AG09319 (cell line): Measurements from ENCODE around the gene CCN5.

DNA sequence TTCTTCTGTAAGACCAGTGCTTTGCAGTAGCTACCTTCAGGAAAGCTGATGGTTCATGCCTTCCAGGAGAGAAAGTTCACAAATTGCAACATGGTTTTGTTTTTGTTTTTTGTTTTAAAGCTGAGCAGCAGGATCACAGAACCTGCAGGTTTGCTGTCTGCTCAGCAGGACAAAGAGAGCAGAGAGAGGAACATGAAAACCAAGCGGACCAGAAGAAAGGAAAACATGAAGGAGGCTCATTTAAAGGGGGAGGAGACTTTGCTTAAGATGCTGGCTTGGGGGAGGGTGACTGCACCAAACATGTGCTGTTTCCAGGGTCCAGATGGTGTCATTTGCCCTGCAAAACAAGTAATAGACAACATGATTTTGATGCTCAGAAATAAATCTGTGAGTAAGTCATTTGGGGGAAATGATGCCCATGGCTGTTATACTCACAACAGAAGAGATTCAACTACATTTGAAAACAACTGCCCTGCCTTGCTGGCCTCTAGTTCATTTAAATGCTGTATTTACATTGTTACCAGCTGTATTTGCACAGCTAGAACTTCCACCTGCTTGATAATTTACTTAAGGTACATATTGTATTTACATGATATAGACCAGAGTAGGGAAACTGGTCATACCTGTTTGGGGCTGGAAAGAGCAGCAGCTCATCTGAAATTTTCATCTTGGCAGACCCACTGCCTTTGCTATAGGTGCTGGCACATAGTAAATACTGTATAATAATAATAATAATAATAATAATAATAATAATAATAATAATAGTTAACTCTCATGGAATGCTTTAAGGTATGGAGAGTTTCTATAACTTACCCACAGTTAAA lies 32.2 kb upstream of the CHD6 start:
- RRBS = no CpG with 5 or more reads among the region's 1 CpG

- RRBS = no CpG with 5 or more reads among the region's 5 CpGs
Measured at GRCh38 chr20:43559373-43559955, 637 bp downstream of the SGK2 start.

DNA sequence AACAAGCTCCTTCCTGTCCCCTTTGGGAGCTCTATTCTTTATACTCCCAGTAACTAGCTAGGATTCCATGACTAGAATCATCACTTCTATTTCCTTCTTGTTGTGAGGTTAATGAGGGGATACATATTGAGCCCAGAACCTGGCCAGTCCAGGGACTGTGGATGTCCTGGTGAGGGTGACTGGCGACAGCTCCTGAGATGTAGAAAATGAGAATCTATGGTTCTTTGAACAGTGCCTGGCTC lies 21.9 kb upstream of the TOX2 start:
- RRBS = no CpG with 5 or more reads among the region's 1 CpG

GRCh38 chr20:43914418-43914647 lies 319 bp upstream of the TOX2 start:
- RRBS = no CpG with 5 or more reads among the region's 21 CpGs

DNA sequence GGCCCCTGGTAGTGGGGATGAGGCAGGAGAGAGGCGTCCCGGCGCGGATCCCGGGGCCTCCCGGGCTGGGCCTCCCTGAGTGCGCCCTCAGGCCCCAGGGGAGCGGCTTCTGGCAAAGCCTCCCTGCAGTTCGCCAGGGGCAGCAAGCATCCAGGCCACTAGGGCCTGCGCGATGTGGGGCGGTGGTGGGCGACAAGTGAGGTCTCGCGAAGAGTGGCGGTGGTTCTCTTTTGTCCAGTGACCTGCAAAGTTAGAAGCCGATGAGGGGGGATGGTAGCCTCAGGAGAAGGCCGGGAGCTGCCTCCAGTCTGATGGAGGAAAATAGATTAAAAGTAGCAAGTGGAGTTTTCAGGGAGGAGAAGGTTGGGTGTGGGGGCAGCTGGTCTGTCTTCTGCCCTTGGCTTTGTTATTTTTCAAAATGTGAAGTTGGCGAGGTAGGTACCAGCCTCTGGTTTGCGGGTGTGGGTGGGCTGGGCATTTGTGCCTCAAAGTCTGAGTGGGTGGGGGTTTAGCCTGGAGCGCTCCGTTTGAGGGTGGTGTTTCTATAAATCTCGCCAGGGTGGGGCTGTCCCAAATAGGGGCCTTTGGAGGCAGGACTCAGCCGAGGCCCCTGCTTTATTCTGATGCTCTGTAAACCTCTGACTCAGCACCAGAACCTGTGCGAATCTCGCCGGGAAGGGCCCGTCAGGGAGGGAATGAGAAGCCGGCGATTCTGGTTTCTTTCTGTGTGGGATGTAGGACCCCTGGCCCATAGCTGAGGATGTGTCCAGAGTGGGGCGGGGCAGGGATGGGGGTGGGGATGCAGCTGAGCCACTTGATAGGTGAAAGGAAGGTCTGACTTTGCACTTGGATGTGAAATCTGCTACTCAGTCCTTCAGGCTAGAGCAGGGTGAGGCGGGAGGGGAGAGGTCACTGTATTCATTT lies 1.9 kb downstream of the TOX2 start:
- RRBS = no CpG with 5 or more reads among the region's 32 CpGs

DNA sequence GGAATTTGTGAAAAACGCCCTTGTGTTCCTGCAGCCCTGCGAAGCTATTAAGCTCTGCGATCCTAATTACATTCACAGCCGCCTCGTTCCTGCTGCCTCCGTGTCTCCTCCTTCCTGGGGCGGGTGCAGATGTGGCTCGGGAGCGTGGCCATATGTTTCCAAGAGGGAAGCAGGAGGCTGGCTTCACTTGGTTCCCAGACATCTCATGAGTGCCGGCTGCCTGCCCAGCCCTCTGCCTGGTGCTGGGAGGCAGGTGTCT lies 124.1 kb downstream of the TOX2 start:
- RRBS = 25% methylated on average over 1 of the region's 10 CpGs

DNA sequence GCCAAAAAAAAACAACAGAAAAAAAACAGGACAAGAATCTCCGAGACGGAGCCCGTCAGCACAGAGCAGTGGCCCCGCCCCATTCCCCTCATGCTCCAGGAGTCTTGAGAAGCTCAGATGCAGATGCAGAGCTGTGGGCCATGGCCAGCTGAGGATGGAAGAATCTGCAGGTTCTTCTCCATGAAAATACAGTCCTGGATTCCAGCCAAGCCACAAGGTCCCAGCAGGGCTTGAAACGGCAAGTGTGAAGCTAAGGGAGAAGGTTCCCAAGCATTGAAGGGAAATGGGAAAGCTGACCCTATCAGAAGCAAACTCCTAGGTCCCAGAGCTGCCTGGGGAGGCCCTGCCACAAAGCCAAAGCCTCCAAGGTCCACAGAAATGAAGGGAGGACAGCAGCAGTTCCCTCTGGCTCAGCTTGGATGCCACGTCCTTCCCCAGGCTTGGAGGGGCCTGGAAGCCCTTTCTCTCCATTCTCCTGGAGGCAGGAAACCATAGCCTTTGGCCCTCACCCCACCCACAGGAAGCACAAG lies 75.1 kb downstream of the JPH2 start:
- RRBS = no CpG with 5 or more reads among the region's 6 CpGs

- RRBS = 41% methylated on average over 2 of the region's 12 CpGs
Measured at GRCh38 chr20:44138847-44139348, 48.1 kb downstream of the JPH2 start.

DNA sequence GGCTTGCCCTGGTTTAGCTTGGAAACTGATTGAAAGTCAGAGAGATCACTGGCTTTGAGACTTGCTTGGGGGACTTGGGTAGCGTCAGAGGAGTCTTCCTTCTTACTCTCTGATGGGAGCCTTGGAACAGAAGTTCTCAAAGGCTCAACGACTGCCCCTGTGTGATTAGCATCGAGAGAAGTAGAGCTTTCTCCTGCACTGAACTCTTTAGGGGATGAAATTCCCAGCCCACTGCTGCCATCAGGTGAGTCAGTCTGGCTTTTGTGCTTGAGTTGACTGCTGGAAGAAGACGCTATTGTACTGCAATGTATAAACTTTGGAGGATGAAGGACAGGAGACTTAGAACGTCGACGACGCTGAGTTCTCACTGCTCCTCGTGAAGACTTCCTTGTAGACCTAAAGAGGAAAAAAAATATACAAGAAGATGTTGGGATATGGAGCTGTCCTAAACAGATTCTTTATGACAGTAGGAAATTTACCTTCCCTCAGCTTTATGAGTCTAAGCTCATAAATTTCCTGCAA lies 10.4 kb upstream of the JPH2 start:
- RRBS = no CpG with 5 or more reads among the region's 9 CpGs

- RRBS = no CpG with 5 or more reads among the region's 5 CpGs
Measured at GRCh38 chr20:44219165-44219748, 8.7 kb upstream of the OSER1 start.

GRCh38 chr20:44395453-44396166 lies 40.1 kb downstream of the HNF4A start:
- RRBS = no CpG with 5 or more reads among the region's 10 CpGs

DNA sequence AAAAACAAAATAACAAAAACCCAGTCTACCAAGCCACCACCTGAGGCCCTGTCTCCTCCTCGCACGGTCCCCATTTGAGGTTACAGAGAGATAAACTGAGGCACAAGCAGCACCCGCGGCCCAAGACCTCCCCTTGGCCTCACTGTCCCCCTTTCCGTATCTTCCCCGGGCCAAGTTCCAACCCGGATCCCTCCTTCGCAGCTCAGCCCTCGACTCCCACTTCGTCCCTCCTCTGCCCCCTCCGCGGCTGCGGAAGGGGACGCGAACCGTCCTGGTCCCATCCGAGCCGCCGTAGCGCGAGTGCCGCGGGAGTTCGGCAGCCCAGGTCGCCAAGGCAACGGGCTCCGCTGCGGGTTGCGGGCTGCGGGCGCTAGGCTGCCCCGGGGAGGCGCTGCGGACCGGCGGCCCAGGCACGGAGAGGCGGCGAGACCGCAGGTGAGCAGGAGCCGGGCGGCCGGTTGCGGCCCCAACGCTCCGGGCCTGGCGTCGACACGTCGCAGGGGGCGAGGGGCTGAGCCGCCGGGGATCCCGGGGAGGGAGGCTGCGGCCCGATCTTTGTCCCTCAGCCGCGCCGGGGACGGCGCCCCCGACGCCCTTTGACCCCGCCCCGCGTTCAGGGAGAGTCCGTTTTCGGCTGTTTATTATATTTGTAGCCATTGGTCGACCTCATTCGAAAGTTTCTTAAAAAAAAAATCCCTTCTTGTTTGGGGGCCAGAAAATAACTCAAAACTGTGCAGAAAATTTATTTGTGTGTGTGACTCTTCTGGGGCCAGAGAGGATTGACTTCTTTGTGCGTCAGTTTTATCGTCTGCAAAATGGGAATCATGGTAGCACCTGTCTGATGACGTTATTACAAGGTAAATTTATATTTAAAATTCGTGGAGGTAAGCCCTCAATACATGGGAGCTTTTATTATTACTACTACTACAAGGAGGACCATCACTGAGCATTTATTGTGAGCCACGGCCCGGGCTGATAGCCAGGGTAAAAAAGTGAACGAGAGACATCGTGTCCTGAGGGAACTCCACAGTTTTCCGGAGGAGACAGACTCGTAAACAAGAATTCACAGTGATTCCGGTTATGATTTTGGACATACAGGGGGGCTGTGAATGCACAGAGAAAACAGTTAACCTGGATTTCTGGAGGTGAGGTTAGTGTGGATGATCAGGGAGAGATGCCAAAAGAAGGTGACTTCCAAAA lies 10.1 kb upstream of the SERINC3 start:
- RRBS = 2% methylated on average over 25 of the region's 81 CpGs

GRCh38 chr20:44552837-44553431 lies 29.4 kb upstream of the PKIG start:
- RRBS = no CpG with 5 or more reads among the region's 5 CpGs

DNA sequence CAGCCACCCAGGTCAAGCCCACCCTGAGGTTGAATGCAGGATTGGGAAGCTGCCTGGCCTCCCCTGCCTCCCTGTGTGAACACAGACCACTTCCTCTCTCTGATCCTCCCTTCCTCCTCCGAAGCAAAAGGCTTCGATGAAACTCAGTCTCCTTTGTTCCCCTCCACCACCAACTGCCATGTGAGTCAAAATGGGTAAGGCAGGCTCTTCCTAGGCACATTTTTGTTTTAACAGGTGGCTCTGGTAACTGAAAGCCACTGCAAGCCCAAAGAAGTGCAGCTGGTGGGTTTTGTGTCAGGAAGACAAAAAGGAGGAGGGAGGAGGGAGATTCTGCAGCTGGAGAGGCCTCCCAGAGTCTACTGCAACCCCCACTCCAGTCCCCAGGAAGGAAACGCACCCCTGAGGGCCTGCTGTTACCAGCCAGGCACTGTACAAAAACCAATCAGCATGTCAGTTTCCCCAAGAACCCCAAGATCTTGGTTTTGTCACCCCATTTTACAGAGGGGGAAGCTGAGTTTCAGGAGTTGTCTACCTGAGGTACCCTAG lies 5.3 kb downstream of the ADA start:
- RRBS = no CpG with 5 or more reads among the region's 3 CpGs

DNA sequence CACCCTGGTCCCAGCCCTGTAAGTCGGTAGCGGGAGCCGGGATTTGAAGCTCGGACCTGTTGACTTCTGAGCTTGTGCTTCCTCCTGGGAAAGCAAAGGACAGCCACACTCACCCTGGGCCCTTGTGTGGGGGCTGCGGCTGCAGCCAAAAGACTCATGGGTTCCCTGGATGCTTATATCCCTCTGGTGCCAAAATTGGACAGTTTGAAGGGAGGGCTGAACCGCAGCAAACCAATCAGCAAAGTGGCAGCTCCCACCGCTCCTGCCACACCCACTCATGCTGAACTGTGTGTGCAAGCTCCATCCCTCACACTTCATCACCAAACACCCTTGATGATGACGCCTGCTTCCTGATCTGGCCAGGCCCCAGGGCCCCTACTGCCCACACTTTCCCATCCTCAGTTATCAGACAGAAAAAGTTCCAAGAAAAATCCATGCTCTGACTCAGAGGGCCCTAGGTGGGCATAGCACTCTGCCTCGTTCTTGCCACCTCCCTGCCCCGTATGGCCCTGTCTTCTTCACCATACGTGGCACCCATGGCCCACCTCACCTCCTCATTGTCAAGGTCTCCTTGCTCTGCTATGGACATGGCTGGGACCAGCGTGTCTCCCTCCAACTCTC lies 3.8 kb upstream of the CCN5 start:
- RRBS = no CpG with 5 or more reads among the region's 12 CpGs

GRCh38 chr20:44714403-44715609 lies at the start of gene CCN5:
TSS of gene CCN5 (plus strand) at chr20:44715369.
- RRBS = no CpG with 5 or more reads among the region's 36 CpGs

DNA sequence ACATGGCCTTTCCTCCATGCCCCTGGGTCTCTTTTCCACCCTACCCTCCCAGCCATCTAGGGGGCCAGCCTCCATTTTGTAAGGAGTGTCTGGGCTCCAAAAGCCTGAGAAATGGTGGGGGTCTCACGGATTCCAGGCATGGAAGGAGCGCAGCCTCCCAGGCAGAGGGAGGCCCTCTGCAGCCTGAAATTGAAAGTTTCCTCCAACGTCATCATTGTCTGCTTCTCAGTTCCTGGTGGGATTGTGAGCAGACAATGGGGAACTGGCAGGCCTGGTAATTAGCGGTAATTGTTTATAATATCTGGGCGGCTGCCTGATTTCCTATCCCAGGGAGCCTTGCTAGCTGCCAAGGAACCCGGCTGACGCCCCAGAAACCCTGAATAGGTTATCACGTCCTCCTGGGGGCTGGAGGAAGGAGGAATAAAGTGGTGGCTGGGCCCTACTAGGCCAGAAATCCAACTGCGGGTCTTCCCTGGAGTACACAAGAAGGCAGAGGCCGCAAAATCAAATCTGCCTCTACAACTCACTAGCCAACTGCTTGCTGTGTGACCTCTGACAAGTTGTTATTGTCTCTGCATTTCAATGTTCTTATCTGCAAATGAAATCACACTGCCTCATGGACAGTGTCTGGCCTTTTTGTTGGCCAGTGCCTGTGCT lies 16.8 kb downstream of the KCNK15 start:
- RRBS = no CpG with 5 or more reads among the region's 10 CpGs

DNA sequence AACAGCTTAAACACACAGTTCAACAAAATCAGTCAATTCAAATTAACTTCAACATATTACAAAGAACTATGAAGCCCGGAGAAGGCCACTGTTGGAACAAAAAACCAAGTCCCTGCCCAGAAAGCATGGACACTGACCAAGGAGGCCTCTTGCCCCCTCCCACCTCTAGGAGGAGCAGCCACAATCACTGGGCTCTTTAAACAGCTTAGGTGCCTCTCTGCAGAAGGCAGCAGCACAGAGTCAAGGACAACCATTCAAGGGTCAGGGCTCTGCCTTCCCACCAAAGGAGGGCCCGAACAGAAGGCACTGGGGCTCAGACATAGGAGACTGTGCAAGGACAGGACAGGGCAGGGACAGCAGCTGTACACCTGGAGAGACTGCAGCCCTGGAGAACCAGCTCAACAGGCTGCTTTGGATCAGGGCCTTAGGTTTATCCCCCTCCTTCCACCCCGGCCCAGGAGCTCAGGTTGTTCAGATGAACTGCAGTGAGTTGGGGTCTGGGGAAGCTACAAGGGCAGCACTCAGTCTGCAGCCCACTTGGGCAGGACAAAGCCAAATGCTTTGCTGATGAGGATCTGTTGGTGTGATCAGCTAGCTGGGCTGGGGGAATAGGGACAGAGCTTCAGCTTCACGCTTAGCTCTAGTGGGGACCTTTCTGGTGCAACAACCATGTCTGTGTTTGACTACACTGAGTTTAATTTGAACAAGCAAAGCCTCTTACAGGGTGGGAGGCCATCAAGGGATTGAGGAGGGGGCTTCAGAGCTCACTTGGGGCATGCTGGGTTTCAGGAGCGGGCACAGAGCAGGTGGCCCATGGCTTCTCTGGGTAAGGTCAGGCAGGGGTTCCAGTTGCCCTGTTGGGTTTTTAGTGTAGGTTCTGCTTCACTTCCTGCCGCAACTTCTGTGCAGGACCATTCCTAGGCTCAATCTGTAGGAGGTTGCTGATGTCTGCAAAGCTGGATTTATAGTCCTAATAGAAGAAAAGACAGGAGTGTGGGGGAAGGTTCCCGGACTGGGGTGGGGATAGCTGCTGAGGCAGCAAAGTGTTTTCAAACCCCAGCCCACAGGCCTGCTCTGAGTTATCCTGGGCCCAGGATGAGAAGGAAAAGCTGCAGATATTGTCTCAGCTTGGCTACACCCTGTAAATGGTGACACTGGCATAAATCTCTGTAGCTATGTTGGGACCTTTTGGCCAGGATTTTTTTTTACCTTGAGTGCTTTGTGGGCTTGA lies 17.5 kb downstream of the TOMM34 start:
- RRBS = no CpG with 5 or more reads among the region's 7 CpGs

DNA sequence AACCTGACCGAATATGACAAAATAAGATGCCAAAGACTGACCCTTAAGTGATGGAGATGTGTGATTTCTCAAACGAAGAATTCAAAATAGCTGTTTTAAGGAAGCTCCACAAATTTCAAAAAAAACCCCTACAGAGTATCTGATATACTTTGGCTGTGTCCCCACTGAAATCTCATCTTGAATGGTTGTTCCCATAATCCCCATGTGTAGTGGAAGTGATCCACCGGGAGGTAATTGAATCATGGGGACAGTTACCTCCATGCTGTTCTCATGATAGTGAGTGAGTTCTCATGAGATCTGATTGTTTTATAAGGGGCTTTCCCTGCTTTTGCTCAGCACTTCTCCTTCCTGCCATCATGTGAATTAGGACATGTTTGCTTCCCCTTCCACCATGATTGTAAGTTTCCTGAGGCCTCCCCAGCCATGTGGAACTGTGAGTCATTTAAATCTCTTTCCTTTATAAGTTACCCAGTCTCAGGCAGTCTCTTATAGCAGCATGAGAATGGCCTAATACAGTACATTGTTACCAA lies 20.1 kb upstream of the PI3 start:
- RRBS = no CpG with 5 or more reads among the region's 3 CpGs

DNA sequence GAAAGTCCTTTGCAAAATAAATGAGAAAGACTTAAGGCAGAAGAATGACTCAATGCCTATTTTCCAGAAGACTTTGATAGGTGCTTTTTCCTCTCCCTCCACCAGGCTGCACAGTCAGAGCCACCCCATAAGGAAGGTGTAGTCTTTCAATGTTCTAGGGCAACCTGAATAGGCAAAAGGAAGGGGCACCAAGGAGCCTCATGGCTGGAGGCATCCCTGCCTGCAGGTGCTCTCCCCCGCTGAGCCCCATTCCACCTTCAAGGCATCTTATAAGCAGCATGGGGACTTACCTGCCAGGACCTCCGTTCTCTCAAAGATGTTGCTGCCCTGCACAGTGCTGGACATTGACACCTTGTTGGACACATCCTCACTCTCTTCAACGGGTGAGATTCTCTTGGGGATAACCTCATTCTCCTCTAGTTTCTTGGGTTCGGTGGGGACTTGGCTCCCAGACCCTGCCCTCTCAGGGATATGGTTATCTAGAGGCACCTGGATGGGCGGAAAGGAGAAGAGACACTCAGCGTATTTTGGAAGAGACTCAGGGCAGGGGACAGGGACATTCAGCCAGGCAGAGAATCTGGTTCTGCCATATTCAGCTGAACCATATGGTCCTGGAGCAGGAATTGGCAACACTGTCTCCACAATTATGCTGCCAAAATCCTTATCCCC lies 18.0 kb downstream of the SDC4 start:
- RRBS = no CpG with 5 or more reads among the region's 6 CpGs